Thoracic aorta endothelial cell (primary cell): ENCODE measurements around a stretch of chr16.

DNA sequence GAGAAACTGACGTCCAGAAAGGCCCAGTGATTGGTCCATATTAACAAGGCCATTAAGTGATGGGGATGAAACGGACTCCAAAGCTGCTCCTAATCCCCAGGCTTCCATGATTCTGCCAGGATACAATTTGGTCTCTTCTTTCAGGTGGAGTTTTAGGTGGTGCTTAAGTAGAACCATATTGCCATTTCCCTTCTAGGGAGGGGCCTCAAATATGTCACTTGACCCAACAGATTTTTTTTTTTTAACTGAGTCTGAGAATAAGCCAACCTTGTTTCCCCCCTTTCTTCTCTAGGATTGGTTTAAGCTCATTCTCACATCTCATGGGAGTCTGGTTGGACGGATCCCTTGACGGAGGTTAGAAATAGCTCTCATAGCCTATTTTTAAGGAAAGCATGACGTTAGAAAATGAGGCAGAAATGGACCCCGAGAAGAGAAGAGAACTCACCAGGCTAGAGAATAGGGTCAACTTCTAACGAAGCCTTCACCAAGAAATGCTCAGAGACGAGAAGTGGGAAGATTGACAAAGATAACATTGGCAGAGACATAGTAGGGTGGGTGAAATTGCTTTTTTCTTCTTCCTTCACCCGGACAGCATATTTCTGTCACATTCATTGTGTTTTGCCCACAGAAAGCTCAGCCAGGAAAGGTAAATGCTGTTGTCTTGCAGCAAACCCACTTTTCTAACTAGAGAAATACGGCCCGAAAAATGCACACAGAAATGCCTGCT is 95.1 kb upstream of the ZFHX3 start:
- CAGE, long polyA plus RNA, result no peak

DNA sequence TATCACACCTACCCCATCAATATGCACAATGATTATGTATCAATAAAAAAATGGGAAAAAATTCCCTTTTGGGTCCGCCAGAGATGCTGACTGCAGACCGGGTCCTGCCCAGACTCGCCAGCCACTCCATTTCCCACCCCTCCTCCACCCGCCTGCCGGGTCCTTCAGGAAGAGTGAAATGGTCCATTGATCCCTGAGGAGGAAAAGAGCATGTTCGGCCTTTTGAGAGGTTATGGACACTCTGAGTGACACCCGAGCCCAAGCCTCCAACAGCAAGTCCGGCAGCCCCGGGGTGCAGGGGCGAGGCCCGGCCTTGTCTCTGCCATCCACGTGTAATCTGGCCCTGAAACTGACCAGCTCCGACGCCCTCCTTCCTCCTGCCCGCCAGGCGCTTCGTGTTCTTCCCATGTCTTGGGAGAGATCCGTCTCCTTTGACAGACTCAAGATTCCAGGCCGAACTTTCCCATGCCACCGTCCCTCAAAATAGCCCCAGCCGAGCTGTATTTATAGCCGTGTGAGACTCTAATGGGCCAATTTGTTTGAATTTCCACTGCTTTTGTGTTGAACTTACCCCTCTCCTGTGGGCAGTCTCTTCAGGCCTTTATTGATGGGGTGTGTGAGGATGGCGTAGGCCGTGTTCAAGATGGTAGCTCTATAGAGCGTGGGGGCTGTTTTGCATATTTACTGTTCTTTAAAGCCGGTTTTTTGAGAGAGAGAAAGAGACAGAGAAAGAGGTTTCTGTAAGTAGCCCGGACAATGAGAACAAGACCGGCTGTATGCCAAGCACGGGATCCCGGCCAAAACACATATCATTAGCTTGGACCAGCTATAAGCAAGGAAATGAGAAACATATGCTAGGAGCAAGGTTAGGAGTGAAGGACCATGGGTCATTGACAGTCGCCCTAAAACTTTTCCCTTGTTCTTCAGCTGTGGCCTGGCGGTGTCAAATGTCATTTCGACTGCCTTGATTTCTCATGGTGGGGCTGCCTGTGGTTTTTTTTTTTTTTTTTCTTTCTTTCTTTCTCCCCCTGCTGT is 124.3 kb upstream of the ZFHX3 start:
- CAGE, long polyA plus RNA, result no peak

GRCh38 chr16:73172974-73173335 is 125.0 kb upstream of the ZFHX3 start:
- CAGE, long polyA plus RNA, result no peak

DNA sequence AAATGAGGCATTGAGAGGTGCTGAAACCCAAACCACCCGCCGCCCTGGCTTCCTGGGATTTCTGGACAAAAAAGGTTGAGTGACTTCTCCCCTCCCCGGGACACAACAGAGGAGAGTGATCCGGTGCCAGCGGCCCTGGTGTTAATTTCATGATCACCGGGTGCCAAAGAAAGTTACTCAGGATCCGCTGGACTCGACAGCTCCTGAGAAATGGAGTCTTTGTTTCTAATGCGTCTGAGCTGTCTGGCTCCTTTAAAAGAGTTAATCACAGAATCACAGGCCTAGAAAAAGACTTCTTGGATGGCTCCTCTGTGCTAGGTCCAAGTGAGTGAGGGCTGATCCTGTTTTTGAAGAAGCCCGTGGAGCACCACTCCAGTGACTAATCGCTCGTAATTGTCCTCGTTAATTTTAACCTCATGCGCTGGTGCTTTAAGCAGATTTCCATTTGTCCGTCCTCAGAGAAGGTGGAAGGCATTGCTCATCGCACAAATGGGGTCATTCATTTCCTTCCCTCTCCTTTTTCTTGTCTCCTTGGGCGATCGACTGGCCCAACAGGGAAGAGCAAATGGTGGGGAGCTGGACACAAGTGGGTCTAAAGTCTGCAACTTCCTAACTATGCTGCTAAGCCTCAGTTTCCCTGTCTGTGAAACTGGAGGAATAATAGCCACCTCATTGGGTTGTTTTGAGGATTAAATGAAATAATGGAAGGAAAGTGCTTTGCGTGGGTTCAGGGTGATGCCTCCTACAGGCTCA is 144.6 kb upstream of the ZFHX3 start:
- CAGE, long polyA plus RNA, result no peak

GRCh38 chr16:73525531-73525794 is 477.5 kb upstream of the ZFHX3 start:
- CAGE, long polyA plus RNA, result no peak

GRCh38 chr16:74302667-74303407 is 6.2 kb downstream of the PSMD7 start:
- CAGE, long polyA plus RNA, result no peak

DNA sequence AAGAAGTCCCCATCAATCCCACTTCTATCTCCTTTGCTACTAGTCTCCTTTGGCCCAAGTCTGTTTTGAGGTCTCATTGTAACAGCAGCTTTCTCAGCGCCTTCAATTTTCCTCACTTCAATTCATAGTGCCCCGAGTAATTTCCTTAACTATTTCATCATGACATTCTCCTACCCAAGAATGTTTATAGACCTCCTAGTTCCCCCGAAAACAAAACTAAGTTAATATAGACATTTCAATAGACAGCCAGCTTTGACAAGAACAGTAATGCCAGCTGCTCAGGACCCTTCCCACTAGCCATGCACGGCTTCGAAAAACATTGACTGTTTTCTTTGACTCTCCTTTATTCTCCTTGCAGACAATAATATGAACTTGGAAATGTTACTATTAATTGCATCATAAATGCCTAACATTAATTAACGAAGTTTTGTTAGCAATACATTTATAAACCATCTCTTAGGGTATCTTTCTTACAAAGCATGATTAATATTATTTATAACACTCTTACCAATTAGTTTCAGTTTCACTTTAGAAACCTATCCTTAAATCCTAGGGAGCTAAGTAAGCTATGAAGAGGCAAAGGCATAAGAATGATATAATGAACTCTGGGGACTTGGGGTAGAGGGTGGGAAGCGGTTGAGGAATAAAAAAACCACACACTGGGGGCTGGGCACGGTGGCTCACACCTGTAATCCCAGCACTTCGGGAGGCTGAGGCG is 22.8 kb downstream of the GLG1 start:
- CAGE, long polyA plus RNA, result no peak

DNA sequence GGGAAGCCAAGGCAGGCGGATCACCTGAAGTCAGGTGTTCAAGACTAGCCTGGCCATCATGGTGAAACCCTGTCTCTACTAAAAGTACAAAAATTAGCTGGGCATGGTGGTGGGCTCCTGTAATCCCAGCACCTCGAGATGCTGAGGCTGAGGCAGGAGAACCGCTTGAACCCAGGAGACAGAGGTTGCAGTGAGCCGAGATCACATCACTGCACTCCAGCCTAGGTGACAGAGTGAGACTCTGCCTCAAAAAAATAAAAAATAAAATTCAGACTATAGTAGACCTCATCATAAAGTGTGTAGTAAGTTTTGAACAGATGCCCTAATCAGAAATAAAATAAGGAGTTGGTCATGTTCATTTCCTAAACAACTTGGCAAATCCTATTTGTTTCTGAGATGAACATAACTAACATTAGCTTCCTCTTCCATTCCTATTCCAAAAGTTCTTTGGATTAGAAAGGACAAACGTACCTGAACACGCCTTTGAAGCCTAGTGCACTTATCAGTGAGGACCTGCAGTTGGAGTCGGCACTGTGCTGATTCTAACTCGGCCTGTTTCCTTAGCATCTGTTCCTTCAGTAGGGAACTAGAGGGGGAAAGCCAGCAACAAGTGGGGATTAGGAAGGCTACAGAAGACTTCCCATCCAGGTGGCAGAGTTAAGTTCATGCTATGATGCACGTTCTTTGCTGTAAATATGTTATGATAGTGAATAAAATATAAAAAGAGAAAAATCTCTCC is 29.1 kb downstream of the RFWD3 start:
- CAGE, long polyA plus RNA, result no peak

DNA sequence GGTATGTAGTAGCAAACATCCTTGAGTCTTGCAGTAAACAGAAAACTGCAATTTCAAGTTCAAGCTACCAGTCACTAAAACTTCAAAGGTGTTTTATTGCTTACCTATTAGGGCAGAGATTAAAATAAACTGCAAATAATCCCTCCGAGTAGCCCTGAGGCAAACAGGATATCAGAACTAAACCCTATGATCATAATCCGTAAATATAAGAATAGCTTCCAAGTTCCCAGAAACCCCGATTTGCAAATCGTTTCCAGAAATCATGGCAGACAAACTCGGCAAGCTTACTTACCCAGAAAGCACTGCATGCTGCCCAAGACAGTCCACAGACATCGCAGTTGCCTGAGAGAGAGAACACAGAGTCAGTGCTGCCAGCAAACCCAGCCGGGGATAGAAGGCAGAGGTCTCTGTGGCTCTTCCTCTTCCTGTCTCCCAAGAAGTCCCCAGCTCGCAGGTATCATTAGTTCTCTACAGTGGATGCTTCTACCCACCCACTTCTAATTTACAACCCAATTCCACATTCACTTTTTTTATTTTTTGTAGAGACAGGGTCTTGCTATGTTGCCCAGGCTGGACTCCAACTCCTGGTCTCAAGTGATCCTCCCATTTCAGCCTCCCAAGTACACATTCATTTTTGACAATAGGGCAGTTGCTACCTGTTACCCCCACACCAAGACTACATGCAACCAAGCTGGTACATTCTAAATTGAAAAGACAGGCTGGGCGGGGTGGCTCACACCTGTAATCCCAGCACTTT is 19.3 kb downstream of the WDR59 start:
- CAGE, long polyA plus RNA, result no peak

DNA sequence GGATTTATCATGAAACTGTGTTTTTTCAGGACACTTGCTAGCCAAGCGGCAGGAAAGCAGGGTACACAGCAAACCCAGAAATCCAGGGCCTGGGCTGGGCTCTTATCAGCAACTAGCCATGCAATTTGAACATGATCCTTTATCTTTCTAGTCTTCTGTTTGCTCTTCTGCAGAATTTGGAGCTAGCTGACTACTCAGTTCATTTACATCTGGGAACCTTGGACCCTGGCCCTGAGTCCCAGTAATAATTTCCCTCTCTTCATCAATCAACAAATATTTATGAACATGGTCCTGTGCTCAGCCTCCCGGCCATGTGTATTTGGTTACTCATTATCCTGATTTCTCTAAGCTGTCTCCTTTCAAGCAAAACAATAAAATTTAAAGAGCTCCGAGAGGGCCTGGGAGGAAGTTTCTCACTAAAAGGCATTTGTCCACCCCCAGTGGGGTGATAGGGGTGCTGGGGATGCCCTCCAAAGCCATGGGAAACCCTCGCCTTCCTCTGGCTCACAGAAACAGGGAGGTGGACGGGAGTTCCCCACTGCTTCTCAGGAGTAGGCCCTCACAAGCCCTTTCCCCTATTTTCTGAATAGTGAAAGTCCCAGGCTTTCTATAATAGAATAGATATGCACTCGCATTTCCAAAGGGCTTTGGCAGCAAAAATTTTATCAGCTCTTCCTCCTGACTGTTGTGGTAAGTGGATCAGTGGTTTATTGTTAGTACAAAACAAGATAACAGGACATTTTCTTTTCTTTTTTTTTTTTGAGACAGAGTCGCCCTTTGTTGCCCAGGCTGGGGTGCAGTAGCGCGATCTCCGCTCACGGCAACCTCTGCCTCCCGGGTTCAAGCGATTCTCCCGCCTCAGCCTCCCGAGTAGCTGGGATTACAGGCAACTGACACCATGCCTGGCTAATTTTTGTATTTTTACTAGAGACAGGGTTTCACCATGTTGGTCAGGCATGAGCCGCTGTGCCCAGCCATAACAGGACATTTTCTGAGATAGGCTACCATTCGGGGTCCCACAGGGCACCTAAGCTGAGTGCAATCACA is 6.9 kb upstream of the WDR59 start:
- CAGE, long polyA plus RNA, result no peak

DNA sequence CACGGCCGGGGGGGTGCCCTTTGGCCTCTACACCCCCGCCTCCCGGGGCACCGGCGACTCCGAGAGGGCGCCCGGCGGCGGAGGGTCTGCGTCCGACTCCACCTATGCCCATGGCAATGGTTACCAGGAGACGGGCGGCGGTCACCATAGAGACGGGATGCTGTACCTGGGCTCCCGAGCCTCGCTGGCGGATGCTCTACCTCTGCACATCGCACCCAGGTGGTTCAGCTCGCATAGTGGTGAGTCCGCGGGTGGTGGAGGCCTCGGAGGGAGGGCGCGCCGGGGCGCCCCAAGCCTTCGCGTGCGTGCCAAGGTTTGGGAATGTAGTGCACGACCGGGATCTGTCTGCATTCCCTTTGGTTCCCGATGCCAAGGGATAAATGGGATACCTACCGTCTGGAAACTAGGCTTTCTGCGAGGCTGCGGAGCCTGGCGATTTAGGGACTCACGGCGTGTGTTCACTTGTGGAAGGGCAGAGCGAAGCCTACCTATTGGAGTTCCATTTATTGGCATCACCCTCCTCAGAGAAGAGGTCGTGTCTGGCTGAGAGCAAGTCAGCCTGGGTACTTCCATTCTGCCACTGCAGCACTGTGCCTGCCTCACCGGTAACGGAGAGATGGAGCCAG is 1.1 kb downstream of the ZNRF1 start:
- CAGE, long polyA plus RNA, result no peak

GRCh38 chr16:75061903-75062894 is 54.4 kb downstream of the LDHD start:
- CAGE, long polyA plus RNA, result no peak

DNA sequence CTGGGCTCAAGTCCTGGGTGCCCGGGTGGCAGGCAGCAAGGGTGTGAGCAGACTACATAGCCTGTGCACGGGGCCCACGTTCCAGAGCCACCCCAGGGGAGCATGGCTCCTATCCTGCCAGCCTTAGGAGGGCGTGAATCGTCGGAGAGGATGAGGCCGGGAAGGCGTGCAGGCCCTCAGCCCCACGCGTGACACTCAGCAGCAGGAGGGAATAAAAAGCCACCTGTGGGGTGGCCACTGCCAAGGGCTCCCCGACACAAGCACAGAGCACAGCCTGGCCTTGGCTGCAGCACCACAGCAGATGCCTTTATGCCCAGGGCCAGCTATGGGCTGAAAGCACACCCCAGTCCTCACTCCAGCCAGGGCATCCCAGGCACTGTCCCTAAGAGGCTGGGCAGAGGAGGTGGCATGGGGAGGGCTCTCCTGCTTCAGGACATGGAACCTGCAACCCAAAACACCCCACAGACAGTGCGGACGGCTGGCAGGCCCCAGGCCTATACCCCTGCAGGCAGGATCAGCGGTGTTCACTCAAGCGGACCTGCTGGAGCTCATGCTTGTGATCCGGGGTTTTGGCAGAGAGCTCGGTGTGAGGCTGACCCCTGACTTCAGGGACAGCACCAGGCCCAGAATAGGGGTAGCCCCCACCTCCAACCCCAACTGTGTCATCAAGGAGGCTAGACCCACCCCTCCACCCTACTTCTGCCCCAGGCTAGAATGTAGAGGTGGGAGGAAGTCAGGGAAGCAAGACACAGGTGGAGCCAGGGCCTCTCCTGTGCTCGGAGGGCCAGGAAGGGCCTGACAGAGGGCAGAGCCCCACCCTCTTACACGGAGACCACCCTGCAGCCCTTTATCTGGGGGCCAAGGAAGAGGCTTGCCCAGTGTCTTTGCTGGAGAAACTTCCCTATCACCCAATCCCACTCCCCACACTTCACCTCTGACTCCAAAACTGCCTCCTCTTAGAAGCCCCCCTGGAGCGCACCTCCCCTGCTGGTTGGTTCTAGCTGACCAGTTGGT is 2.5 kb downstream of the BCAR1 start:
- CAGE, long polyA plus RNA, result no peak

DNA sequence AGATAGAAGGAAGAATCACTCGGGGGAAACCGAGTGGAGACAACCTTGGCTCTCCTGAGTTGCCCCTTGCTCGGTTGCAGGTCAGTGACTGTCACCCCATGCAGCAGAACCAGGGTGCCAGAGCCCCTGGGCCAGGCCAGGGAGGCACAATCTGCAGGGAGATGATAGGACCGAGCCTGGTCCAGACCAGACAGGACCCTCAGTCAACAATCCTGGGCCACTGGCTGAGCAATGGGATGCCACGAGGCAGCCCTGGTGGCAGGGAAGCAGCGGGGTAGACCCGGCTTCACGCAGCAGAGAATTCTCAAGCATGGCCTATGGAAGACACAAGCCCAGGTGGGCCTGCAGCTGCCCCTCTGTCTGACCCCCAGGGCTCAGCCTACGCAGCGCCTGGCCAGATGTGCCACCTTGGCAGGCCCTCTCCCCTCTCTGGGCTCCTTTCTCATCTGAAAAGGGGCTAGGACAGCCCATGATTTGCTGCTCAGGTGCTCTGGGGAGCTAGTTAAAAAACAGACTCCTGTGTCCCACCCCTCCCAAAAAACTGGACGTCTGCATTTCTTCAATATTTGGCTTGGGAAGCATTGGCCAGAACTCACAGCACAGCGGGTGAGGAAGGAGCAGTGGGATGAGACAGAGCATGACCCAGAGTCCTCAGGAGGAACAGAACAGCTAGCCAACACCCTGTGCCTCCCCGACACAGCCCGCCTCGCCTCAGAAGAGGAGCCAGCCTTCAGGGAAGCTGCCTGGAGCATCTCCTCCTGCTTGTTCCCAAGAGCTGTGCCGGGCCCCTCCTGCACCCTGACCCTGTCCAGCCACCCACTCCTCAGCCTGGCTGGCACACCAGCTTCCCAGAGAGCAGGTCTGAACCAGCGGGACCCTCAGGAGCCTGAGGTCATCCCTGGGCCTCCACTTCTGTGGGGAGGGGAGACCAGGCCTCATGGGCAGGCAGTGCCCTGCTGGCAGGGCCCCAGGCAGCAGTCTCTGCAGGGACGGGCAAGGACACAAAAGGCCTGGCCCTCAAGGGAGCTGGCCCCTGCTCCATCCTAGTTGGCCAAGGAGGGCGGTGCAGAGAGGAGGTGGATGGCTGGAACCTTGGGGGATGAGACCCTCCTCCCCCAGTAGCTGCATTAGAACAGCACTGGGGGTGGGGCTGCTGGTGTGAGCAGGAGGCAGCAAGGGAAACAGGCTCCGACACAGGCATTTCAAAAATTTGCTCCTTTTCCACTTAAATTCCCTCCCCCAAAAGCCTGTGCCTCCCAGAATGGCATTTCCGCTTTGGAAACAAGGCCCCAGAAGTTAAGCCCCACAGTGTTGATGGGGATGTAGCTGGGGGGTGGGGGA is 1.5 kb upstream of the BCAR1 start:
- CAGE, long polyA plus RNA, result no peak

DNA sequence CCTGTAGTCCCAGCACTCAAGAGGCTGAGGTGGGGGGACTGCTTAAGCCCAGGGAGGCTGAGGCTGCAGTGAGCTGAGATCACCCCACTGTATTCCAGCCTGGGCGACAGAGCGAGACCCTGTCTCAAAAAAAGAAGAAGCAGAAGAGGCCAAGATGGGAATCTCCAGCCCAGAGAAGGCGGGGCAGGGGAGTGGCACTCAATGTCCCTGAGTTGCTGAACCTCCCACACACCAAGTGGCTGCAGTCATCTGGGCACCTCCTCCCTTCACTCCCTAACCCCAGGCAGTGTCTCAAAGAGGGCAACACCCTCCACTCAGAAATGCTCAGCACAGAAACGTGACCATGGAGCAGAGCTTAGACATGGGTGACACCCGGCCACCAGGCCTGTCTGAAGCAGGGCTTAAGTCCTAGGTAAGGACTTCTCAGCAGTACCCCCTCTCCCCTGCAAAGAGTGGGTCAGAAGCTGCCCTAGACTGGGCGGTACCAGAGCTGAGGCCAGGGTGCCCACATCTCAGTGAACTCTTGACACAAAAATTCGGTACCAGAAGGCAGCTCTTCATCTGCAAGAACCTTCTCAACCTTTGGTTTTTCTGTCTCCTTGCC is 36.3 kb upstream of the BCAR1 start:
- CAGE, long polyA plus RNA, result no peak

DNA sequence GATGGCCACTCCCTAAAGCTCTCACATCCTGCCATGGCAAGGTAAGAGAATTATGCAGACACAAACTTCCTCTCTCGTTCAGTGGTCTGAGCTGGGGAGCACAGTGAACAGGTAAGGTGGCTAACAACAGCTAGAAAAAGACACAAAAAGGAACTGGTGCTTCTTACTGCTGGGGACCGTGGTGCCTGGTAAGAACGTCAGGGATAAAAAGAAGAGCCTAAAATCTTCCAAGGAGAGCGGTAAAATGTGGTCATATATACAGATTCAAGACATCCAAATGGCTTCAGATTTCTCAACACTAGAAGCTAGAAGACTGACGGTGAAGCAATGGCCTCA is 75.0 kb upstream of the BCAR1 start:
- CAGE, long polyA plus RNA, result no peak

DNA sequence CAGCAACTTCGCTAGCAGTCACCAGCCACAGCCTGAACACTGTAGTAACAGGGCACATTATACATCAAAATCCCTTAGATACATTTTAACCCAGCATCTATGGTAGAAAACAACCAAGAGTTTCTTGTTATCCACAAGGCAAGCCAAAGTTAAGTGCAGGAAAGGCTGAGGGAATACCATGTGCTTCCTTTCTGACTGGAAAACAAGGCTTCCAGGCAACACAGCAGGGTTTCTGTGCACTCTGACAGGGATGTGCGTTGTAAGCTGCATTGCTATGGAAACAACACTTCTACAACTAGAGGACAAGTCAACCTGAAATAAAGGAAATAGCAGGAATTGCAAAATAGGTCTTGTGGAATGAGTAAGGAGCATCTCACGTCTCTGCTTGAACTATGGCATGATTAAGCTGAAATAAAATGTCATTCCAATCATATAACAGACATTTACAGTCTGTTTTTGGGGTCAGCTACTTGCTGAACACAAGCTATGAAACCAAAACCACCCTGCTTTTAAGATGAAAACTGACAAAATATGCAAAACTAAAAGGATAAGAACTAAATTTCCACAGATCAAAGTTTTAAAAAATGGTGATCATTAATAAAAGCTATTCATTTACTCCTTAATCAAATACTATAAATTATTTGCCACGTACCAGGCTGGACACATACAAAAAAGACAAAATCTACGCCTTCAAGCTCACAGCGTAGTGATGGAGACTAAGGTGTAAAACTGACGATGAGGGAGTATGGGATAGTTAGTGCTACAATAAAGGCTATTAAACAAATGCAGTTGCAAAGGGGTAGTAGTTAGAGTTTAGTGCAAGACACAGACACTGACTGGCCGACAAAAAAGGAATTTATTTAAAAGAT is 55.2 kb downstream of the CFDP1 start:
- CAGE, long polyA plus RNA, result no peak

- CAGE, long polyA plus RNA, result no peak
Measured at GRCh38 chr16:75382879-75383128, 50.5 kb downstream of the CFDP1 start.

GRCh38 chr16:75463291-75464094 is 996 bp downstream of the TMEM170A start:
- CAGE, long polyA plus RNA, result no peak

GRCh38 chr16:75486058-75486542 is 9.1 kb downstream of the CHST6 start:
- CAGE, long polyA plus RNA, result no peak